Colonic mucosa (tissue), 1 donor: ENCODE results near the genes ARHGAP32 and APLP2.

GRCh38 chr11:128518386-128519050 lies 68.8 kb downstream of the ETS1 start:
- PRO-cap: bidirectional peak, plus-strand start at chr11:128518752, minus-strand start at chr11:128518687

DNA sequence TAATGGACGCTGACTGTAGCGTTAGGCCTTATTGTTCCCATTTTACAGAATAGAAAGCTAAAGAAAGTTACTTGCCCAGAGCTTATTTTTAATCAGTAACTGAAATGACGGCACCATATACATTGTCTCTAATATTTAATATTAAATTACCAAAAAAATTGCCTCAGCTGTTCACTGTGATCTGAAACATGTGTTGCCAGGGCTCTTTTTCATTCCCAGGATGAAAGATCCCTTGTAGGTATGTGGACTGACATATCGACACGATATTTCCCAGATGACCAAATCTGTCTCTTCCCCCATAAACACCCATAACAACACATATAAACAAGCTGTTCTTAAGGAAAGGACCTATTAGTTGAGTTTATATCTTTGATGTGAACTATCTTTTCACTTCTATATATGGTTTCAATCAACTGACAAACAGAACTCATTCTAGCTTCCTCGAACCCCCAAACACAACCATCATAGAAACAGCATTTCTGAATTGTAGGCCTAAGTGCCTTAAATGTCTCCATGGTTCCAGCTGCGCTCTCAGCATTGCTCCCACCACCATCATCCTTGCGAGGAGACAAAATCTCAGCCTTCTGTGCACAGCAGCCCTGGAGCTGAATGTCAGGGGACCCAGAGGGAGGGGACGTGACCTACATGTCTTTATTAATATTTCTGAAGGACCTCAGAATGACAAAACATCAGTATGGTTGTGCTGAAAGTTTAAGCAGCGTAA lies 67.1 kb downstream of the ETS1 start:
- PRO-cap: no peak

- PRO-cap: bidirectional peak, plus-strand start at chr11:128522601, minus-strand start at chr11:128522332
These were observed 65.0 kb downstream of the ETS1 start for GRCh38 chr11:128522072-128523057.

DNA sequence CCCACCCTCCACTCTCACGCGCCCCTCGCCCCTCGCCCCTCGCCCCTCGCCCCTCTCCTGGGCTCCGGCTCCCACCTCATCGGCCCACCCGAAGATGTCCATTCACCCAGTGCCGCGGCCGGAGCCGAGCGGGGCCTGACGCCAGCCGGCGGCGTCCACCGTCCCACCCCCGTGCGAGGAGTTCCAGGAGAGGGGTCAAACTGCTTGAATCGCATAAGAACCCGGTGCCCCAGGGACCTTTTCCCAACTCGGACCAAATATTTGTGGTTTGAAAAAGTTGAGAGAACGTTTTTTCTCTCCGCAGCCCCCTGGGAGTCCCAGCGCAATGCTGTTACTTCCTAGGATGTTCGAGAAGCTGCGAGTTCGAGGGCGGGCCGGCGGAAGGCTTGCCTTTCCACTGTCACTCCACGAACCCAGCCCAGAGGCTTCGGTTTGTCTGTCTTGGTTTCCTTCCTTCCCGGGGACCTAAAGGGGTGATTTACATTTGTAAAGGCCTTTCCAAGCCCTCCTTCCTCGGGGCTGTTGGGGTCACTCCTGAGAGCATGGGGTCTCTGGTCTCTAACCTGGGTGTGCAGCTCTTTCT lies 38.0 kb downstream of the ETS1 start:
- PRO-cap: no peak

DNA sequence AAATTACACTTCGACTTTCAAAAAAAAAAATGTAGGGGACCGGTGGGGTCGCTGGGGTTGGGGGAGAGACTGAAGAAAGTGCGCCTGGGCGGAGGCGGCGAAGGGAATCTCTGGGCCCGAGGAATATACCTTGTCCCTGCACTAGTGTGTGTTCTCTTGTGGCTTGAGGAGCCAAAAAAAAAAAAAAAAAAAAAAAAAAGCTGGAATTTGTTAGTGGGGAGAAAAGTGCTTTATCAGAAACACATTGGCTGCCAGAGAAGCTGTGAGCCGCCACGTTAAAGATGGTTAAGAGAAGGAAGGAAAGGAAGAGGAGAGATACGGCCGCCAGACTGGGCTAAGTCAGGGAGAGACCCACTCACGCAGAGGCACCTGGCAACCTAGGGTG lies 8.3 kb upstream of the FLI1 start:
- PRO-cap: no peak

GRCh38 chr11:128733613-128734378 lies 39.9 kb downstream of the FLI1 start:
- PRO-cap: bidirectional peak, plus-strand start at chr11:128733968, minus-strand start at chr11:128733807

- PRO-cap: no peak
These were observed 696 bp upstream of the KCNJ5 start for GRCh38 chr11:128890432-128890887.

GRCh38 chr11:128891834-128892431 lies 777 bp downstream of the KCNJ5 start:
- PRO-cap: bidirectional peak, plus-strand start at chr11:128892300, minus-strand start at chr11:128892135

DNA sequence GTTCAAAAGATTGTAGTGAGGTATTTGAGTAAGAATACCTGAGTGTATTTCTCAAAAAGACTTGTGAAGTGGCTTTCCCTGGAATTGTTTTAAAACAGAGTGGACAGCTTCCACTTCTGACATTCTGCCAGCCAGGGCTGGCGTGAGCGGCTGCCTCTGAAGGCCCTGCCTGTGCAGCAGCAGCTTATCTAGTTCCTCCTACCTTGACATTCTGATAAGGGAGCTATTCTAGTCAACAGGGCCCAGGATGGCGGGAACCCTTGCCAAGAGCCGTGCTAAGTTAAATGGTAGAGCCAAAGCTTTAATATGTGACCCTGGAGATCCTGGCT lies 3.4 kb downstream of the KCNJ5 start:
- PRO-cap: no peak

GRCh38 chr11:129004743-129005236 lies 62.1 kb upstream of the TP53AIP1 start:
- PRO-cap: no peak

DNA sequence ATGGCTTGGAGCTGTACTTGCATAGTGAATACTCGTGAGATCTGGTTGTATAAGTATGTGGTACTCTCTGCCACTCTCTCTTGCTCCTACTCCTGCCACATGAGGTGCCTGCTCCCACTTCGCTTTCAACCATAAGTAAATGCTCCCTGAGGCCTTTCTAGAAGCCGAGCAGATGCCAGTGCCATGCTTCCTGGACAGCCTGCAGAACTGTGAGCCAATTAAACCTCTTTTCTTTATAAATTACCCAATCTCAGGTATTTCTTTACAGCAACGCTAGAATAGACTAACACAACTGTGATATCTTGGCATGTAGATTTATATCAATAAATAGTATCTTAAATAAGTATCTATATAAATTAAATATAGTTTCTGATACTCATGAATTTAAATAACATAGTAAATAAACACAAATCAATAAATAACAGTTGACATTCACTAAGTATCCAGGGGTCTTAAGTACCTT lies 88.2 kb upstream of the TP53AIP1 start:
- PRO-cap: no peak

- PRO-cap: no peak
These were observed 50.3 kb downstream of the ARHGAP32 start for GRCh38 chr11:129141629-129142385.

- PRO-cap: no peak
These were observed at the start of gene ARHGAP32 for GRCh38 chr11:129192143-129192432. TSS of gene ARHGAP32 (minus strand) at chr11:129192325.

GRCh38 chr11:129260607-129261195 lies 68.6 kb upstream of the ARHGAP32 start:
- PRO-cap: no peak

- PRO-cap: unidirectional peak, plus-strand start at chr11:129374124
These were observed 1.4 kb upstream of the BARX2 start for GRCh38 chr11:129374020-129374877.

DNA sequence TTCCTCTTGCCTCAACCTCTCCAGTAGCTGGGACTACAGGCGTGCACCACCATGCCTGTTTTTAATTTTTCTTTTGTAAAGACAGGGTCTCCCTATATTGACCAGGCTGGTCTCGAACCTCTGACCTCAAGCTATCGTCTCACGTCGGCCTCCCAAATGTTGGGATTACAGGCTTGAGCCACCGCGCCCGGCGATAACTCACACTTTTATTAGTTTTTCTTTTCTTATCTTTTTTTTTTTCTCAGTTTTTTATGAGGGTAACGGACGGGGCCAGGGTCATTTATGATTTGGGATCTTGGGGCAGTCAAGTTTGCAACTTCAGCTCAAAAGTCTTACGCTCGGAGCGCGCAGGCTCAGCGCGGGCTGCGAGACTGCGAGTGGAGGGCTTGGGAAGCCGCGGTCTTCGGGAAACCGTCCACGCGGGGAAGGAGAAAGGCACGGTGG lies 747 bp upstream of the BARX2 start:
- PRO-cap: no peak

DNA sequence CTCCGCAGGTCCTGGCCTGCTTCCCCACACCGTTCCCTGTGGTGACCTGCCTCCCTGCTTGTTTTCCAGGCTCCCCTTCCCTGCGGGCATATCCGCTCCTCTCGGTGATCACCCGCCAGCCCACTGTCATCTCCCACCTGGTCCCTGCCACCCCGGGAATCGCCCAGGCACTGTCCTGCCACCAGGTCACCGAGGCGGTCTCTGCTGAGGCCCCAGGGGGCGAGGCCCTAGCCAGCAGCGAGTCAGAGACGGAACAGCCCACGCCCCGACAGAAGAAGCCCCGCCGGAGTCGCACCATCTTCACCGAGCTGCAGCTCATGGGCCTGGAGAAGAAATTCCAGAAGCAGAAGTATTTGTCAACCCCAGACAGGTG lies 61.0 kb downstream of the BARX2 start:
- PRO-cap: no peak

DNA sequence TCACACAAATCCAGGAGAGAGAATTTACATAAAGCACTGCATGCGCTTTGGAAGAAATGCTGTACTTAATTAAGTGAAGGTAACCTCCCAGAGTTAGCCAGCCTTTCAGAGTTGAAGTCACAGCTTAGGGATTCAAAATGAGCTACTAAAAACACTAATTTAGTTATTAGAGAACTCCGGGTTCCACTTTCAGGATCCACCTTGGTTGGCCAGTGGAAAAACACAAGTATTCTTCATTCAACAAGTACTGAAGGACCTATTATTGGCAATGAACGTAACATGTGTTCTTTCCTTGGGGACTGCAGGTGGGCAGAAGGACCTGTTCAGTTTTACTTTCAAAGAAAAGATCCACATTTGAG lies 34.7 kb downstream of the NFRKB start:
- PRO-cap: unidirectional peak, plus-strand start at position 204 of the sequence

GRCh38 chr11:130032985-130033367 lies 30.3 kb upstream of the PRDM10 start:
- PRO-cap: no peak

DNA sequence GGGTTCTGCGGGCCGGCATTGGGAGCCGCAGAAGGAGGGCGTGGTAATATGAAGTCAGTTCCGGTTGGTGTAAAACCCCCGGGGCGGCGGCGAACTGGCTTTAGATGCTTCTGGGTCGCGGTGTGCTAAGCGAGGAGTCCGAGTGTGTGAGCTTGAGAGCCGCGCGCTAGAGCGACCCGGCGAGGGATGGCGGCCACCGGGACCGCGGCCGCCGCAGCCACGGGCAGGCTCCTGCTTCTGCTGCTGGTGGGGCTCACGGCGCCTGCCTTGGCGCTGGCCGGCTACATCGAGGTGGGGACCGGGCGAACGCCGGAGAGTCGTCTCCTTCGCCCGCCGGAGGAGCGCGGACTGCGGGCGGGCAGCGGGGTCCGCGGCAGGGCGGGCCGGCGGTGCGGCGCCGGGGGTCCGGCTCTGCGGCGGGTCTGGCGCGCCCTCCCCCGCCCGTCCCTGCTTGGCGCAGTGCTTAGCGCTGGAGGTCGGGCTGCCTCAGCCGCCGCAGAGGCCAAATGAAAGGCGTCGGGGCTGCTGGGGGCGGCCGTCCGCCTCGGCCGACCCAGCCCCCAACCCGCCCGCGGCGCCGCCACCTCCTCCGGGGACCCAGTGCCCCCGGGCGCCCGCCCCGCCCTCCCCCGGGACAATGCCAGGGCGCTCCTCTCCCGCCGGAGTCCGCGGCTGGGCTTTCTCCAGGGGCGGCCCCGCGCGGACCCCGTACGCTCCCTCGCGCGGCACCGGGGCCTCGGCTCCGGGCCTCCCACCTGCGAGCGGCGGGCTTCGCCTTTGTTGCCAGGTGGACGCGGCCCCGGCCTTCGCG lies at the start of gene APLP2:
TSS of gene APLP2 (plus strand) at position 103 of the 811 bp plus-strand sequence.
- PRO-cap: bidirectional peak, plus-strand start at position 103 of the sequence, minus-strand start outside the sequence